Metastatic Breast Carcinoma in the Ovary (tissue), 3 donors: ENCODE measurements around a stretch of chr10.

GRCh38 chr10:32911750-32912297 is 46.2 kb downstream of the ITGB1 start:
- PRO-cap, 3 experiments = no peak in any of the 3 experiments

DNA sequence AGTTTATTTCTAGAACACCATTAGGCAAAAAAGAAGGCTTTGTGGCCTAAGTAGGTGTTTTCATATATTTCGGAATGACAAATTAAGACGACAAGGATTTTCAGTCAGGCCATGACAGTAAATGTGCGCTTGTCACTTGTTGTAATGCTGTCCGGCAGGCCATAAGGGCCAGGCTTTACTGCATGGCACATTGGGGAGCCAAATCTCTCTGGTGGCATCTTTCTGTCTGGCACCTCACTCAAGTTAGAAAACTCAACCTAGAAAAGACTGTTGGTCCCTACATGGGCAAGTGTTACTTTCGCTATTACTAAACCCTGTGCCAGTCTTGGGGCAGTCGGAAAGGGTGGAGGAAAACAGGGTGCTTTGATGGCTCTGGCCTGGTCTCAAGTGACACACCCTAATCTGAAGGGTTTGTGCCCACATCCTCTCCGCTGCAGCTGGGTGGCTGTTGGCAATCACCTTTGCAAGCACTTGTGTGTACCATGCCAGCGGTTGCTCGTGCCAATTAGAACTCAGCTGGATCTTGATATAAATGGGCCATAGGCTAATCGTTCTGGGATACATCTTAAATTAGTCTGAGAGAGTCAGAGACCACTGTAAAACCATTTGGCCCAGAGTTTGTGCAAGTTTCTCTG is 159.7 kb upstream of the ITGB1 start:
- PRO-cap, 3 experiments = no peak in any of the 3 experiments

DNA sequence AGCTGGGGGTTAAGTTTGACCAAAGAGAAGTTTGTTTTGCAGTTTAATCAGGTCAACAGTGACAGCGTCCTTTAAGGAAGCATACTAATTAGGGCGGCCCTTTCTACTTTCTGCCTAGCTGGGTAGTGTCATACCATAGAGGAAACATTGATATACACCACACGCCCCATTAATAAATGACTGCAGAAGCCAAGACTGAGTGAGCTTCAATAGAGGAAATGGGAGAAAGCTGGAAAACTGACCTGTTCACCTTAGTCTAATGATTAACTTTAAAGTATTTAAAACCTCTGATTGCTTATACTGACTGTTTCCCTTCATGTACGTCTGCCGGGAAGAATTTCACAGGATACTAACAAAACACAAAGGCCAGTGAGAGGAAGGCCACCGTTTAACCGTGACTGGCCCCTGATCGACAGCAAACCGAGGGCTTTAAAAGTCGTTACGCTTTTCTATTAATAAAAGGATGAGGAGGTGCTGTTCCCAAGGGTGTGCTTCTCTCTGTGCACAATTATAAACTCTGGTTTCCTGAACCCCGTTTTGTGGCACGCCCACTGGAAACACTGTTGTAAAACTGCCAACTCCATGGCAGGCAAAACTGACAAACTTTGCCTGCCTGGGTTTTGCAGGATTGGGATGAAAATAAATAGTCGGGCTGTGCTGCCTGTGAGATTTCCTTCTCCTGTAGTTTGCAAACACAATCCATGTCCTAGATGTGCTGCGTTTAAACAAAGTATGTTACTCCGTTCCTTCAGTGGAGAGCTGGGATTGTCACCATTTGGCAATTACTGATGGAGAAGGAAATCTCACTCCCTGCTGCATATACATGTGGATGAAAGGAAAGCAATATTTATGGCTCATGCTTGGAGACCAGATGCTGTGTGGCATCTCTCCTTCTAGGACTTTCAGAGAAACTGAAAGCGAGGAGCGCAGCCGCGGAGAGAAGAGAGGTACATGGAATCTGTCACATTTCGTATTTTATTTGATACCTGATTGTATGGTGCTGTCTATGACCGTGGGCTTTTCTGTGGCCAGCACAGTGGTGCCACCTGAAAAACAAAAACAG is 137.5 kb downstream of the NRP1 start:
- PRO-cap, 3 experiments = no peak in any of the 3 experiments

DNA sequence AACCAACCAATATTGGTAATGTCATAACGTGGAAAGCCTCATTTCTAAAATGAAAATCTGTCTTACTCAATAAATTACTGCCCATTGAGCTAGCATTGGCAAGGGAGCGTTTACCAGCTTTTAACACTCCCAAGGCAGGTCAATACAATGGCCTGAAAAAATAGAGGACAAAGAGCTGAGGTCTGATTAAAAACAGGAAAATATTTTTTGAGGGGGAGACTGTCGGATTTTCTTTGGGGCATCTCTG is 101.0 kb downstream of the NRP1 start:
- PRO-cap, 3 experiments = no peak in any of the 3 experiments

DNA sequence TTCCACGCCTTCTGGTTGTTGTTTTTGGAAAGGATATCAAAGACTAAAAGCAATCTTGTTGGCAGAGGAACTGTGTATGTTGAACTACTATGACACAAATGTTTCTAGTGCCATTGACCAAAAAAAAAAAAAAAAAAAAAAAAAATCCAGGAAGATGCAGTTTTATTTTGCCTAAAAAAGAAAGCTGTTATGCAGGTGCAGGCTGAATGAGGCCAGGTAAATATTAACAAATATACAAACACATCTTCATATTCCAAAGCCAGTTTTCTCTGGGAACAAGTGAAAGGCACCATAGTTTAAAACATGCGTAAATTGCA is 73.6 kb downstream of the NRP1 start:
- PRO-cap, 3 experiments = no peak in any of the 3 experiments

DNA sequence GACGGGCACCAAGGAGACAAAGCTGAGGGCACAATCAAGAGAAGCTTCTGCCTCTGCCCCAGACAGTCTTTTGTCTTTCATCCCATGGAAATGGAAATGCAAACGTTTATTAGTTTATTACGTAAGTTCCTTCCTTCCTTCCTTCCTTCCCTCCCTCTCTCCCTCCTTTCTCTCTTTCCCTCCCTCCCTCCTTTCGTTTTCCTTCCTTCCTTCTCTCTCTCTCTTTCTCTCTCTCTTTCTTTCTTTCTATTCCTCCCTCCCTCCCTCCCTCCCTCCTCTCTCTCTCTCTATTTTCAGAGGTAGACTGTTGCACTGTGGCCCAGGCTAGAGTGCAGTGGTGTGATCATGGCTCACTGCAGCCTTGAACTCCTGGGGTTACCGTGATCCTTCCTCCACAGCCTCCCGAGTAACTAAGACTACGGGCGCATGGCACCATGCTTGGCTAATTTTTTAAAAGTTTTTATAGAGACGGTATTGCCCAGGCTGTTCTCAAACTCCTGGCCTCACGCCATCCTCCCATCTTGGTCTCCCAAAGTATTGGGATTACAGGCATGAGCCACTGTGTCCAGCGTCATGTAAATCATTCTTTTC is 20.6 kb downstream of the NRP1 start:
- PRO-cap, 3 experiments = no peak in any of the 3 experiments

GRCh38 chr10:33772426-33773645 is 438.4 kb upstream of the NRP1 start:
- PRO-cap, 3 experiments = no peak in any of the 3 experiments

DNA sequence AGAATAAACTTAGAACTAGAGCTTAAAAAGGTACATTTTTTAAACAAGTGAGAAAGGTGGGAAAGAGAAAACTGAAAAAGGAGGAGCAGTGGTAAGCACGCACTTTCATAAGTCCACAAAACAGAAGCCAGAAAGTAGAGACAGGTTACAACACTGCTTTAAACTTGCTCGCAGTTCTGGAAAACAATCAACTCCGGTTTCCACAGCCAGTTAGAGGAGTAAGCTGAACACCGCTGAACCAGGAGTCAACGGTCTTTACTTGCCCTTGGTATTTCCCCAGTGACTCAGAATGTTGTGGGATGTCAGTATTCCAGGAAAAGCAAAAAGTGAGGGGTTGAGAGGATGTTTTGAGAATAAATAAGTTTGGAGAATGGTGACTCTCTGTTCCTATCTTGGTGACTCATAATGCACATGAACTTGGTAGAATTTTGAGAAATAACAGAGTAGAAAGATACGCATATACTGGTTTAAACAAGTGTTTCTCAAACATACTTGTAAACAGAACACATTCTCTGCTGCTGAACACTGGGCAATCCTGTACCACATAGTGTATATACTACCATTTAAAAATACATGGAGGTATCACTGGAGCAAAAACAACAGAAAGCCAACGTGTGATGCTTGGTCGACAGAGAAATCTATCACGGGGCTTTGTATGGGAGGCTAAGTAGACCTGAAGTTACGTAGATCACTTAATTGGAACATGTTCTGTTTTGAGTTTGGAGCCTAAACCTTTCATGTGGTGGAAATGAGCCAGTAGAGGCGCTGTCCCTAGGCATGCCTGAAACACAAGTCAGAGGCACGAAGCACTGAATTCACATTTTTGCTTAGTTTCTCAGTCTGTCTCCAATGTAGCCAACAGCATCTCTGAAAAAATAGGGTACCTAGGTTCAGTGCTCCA is 534.4 kb downstream of the PARD3 start:
- PRO-cap, 3 experiments = peak in 1 of 3 experiments; most common minus-strand start position 129 of the sequence (in 1)

GRCh38 chr10:34526055-34526636 is 288.9 kb downstream of the PARD3 start:
- PRO-cap, 3 experiments = no peak in any of the 3 experiments

- PRO-cap, 3 experiments = peak in 2 of 3 experiments; most common minus-strand start chr10:34906191 (in 2)
Measured at GRCh38 chr10:34905969-34906568, 91.0 kb upstream of the PARD3 start.

DNA sequence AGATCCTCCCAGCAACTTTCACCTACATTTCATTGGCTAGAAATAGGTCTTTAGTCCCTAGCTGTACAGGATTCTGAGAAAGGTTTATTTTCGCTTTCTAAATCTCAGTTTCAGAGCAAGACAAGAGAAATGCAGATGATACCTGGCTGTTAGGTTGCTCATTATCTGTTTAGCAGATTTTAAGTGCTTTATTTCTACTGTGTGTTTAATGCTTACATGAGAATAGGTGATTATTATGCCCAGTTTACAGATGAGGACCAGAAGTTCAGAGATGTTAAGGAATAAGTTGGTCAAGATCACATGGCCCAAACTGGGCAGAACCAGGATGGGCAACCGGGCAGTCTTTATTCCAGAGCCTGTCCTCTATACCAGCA is 82.1 kb downstream of the CREM start:
- PRO-cap, 3 experiments = no peak in any of the 3 experiments

DNA sequence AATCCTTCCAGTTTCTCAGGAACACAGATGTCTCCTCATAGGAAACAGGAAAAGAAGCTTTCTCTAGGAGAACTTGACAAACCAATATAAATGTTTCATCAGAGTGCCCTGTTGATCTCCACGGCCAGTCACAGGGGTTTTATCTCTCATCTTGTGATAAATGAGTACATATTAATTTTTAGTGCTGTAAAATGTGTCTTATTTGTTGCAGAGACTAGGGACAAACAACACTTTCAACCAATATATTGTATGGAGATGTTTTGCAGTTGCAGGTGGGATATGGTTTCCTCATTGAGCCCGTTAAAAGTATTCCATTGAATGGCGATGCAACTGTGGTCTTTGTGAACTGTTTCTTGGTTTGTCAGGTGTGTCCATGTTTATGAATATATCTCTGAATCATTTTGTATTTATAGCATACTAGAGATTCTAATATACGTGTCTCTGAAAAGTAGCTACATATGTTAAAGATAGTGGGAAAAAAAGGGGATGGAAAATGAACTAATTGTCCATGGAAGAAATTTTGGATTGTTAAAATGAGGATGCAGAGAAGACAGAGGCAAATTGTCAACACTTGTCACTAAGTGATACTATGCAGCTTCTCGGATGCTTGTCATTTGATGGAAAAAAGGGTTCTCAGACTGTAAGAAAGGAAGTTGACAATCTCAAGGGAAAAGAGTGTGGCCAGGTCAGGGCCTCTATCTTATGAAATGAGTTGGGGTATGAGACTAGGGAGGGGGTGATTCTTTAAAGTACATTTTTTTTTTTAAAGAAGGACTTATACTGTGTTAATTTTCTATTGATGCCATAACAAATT is 38.2 kb downstream of the CCNY start:
- PRO-cap, 3 experiments = no peak in any of the 3 experiments

DNA sequence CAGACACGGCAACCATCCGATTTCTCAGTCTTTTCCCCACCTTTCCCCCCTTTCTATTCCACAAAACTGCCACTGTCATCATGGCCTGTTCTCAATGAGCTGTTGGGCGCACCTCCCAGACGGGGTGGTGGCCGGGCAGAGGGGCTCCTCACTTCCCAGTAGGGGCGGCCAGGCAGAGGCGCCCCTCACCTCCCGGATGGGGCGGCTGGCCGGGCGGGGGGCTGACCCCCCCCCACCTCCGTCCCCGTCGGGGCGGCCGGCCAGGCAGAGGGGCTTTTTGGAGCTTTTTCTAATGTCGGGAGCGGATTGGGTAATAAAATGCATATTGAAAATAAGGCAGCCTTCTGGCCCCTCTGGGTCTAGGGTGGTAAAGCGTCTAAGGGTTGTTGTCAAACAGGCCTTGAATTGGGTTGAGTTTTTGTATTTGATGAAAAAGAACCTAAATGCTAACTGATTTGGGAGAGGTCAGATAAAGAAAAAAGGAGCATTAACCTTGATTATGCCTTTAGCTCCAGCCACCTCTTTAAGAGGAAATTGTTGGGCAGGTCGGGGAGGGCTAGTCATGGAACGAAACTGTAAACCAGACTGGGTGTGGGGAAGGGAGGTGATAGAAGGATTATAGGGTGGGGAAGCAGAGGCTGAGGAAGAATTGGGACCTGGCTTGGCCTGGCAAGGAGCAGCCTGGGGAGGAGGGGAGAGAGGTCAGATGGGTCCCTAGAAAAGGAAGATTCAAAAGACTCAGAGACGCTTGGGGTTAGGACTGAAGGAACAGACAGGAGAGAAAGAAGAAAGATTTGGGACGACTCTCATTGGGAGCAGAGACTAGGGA is 70.5 kb downstream of the CCNY start:
- PRO-cap, 3 experiments = no peak in any of the 3 experiments

DNA sequence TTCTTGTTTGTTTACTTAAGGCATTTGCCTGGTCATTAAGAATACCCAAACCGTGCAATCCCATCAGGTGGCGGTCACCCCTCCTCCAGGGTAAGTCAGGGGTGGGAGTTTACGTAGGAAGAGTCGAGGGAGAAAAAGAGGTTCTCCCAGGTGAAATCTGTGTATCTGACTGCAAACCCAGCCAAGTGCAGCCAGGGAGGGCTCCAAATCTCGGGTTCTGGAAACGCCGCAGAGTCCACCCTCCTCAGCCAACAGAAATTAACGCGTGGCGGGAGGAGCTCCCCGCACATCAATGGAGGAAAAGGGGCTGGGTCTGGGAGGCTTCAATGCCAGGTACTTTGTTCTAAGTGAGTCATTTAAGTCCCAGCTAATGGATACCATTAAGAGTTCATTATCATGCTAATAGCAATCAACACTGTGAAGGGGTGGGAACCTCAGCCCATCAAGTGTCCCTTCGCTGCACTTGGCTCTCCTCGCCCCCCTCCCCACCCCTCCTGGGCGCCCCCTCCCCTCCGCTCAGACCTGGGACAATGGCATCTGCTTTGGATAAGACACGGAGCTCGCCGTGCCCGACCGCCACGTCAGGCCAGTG is 3.2 kb downstream of the FZD8 start:
- PRO-cap, 3 experiments = no peak in any of the 3 experiments

GRCh38 chr10:37856103-37856695 is 1.2 kb downstream of the ZNF248 start:
- PRO-cap, 3 experiments = no peak in any of the 3 experiments

DNA sequence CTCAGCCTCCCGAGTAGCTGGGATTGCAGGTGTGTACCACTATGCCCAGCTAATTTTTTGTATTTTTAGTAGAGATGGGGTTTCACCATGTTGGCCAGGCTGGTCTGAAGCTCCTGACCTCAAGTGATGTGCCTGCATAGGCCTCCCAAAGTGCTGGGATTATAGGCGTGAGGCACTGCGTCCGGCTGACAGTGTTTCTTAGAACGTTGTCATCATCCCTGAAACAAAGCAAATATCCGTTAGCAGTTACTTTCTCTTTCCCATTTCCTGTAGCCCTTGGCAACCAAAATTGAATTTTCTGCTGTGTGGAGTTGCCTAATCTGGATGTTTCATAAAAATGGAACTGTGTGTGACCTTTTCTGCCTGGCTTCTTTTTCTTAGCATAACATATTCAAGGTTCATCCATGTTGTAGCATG is 22.4 kb downstream of the ZNF33A start:
- PRO-cap, 3 experiments = no peak in any of the 3 experiments

- PRO-cap, 3 experiments = no peak in any of the 3 experiments
Measured at GRCh38 chr10:38107191-38107772, 13.1 kb downstream of the ZNF37A start.

DNA sequence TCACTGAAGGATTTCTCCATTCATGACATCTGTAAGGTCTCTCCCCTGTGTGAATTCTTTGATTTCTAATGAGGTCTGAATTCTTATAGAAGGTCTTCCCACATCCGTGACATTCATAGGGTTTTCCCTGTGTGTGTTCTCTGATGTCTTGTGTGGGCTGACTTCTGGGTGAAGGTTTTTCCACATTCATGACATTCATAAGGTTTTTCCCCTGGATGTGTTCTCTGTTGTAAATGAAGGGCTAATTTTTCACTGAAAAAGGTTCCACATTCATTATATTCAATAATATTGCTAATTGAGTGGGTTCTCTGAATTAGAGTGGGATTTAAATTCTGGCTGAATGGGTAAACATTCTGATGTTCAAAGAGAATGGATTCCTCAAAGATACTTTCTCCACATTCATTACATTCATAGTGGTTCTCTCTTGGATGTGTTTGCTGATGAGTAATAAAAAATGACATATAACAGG is 118.0 kb downstream of the ZNF33B start:
- PRO-cap, 3 experiments = no peak in any of the 3 experiments

- PRO-cap, 3 experiments = peak in 1 of 3 experiments; most common plus-strand start chr10:42552397 (in 1)
Measured at GRCh38 chr10:42551658-42552615, 86.4 kb downstream of the ZNF33B start.

GRCh38 chr10:42640642-42641585 is 2.5 kb upstream of the ZNF33B start:
- PRO-cap, 3 experiments = peak in 3 of 3 experiments; most common plus-strand start chr10:42641180 (in 1); most common minus-strand start chr10:42640848 (in 3)